Smooth muscle cell (in vitro differentiated cells): ENCODE measurements around a stretch of chr10.

DNA sequence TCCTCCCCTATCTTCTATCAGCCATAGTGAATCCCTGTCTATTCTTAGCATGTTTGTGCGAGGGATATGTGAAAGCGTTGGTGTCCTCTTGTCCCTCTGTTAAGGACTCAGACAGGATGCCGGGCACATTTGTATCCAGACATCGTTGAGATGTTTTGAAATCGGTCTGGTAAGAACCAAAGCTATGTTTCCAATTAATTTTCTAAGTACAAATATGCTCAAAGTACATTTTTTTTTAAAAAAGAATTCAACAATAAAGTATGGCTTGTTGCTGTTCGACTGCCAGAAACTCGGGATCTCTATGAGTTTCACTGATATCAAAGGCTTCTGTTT is 754.1 kb downstream of the LRMDA start:
- RAMPAGE, long total RNA, result no peak

GRCh38 chr10:76324315-76324712 is 892.9 kb downstream of the LRMDA start:
- RAMPAGE, long total RNA, result no peak

DNA sequence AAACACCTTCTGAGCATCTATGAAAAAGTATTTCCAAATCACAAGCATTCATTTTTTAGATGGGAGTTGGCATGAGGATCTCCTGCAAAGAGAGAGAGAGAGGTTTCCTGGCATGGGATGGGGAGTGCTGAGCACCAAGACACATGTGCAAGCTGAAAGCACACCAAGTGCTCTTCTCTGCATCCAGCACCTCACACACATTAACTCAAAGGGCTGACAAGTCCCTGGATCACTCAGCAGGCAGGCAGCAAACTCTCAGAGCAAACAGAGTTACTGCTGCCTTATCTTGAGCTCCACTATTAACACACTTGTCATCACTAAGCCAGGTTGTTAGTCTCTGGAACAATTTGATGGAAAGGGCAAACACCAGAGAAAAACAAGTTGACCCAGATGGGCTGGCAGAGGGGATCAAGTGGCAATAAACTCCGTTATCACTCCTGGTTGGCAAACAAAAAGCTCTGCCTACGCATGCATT is 350.0 kb downstream of the KCNMA1 start:
- RAMPAGE, long total RNA, result no peak

DNA sequence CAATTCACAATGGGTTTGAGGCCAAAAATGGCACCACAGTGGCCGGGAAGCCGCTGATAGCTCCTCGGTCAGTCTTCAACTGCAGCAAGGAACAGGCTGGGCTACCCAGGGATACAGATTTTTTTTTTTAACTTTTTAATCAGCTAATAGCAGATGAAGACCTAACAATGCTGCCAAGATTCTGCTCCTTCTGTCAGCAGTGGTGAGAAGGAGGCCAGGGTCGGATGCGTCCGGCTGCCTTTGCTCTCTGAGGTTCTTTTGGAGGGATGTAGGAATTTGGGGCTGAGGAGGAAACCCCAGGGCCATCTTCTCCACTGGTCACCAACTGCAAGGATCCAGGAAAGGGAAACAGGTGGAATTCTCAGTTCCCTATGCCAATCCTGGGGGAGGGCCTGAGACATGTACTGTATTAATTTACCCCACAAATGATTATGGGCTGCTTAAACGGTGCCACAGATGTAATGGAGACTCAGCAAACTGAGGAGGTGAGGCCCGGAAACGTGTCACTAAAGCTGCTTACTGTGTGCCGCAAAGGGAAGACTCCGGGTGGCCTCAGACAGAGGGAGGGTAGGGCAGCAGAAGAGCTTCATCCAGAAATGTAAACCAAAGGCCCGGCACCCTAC is 167.7 kb downstream of the KCNMA1 start:
- RAMPAGE, long total RNA, result no peak

DNA sequence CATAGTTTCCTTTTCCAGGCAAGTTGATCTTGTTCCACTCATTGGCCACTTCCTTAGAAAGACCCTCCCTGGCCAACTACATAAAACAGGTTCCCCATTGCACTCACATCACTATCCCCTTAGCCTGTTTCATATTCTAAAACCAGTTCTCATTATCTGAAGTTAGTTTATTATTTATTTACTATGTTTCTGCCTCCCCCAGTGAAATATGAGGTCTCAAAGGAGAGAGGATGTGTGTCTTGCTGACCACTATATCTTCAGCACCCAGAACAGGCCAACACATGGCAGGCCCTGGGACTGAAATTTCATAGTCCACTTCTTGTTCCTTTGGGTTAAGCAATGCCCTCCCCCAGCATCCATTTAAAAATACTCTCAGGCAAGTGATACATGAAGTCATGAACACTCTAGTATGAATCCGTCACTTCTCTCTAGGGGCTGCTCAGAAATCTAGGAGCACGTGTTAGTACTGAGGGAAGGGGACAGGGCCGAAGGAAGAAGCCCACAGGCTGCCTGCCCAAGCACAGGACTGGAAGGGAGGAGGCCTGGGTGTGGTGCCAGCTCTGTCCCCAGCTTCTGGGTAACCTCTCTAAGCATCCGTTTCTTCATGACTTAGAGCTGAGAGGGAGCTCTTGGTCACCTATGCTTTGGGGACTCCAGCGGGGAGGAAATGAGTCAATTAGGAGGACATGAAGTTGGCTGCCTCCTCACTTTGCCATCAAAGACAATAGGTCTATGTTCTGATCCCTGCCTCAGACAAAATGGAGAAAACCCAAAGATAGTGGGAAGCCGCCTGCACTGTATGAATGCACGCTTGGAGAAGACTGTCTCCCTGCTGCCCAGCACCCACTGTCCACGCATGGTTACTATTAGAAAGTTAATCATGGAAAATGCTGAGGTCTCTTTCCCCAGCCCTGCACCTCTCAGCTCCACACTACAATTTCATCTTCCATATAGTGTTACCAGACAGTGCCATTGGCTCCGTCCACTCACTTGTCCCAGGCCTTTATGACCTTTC is 119.2 kb downstream of the KCNMA1 start:
- RAMPAGE, long total RNA, result no peak

DNA sequence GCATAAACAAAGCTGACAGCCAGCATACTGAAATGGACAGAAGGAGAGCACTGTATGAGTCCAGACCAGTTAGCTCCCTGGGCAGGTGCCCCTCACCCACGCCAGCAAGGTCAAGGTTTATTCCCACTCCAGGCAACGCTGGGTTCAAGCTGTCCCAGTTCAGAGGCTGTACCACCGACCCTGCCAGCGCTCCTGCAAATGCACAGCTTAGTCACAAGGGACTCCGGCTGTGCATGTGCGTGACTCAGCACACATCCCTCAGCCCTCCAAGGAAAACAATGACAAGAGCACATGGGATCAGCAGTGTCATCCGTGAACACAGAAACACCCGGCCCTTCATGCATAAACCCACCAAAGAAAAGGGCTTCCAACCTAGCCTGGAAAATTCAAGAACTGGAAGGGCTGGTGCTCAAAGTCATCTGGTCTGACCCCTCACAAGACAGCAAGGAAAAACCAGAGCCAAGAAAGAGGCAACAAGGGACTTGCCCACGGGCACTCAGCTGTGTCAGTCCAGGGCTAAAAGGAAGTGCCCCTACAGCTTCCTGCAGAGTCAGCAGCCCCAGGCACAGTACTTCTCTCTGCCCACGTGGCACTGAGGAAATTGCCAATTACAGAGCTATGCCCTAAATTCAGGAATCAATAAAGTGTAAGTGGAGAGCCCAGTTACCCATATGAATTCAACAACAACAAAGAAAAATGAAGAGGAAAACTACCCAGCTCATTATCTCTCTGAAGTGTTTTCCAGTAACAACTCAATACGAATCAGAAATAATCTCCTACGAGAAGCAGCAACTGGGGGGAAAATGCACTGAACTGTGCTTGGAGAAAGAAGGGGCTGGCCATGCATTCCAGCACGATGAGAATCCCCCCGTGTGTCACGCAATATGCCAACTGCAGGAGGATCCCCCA is 106.0 kb downstream of the KCNMA1 start:
- RAMPAGE, long total RNA, result no peak

- RAMPAGE, long total RNA, result no peak
These were observed 84.0 kb downstream of the KCNMA1 start for GRCh38 chr10:77553636-77553949.

- RAMPAGE, long total RNA, result no peak
These were observed 82.6 kb downstream of the KCNMA1 start for GRCh38 chr10:77554881-77555522.

DNA sequence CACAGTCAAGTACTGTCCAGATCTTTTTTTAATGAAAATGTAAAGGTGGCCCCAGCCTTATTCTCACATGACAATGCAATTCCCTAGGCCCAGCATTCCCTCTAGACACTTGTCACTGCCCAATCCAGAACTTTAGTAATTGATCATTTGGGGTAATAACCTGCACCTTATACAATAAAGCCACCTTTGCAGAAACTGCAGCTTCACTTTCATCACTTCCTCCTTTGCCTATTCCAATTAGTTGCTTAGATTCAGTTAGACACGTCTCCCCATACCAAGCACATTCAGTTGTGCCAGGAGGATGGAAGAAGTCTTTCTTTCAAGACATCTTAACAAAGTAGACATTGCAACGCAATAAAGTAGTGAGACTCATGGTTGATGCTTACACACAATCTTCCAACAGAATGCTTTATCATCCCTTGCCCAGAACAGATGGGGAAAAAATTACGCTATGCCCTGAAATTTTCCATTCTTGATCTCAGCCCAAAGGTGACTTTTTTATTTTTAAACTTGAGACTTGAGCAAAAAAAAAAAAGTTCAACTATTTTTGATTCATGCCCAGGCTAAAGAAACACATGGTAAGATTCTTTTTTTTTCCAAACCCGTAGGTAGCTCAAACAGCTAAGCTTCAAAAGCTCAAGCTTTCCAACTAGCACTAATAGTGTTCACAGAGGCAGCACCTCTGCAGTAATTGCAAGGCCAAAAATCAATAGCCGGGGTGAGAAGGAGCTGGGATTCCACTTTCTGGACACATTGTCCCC is 74.9 kb downstream of the KCNMA1 start:
- RAMPAGE, long total RNA, result no peak

GRCh38 chr10:77599526-77600093 is 38.0 kb downstream of the KCNMA1 start:
- RAMPAGE, long total RNA, result no peak

- RAMPAGE, long total RNA, result no peak
These were observed 24.3 kb downstream of the KCNMA1 start for GRCh38 chr10:77613073-77613962.

DNA sequence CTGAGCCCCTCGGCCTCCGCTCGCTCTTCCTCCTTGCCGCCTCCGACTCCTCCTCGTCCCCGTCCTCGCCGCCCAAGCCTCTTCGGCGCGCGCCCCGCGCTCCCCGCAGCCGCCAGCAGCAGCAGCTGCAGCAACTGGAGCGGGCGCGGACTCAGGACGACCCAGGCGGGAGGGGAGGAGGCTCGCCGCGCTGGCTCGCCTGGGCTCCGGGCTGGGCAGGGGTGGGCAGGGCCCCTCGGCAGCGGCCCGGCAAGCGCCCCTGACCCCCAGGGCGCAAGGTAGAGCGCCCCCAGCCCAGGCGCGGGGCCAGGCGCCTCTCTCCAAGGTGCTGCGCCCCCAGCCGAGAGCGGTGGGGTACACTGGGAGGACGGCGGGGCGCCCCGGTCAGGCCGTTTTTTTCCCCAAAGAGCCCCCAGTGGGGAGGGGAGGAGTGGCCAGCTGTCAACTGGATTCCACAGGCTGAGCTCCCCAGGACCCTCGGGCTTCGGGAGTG is 784 bp upstream of the KCNMA1 start:
- RAMPAGE, long total RNA, result no peak

GRCh38 chr10:77713963-77714539 is 76.4 kb upstream of the KCNMA1 start:
- RAMPAGE, long total RNA, result no peak

DNA sequence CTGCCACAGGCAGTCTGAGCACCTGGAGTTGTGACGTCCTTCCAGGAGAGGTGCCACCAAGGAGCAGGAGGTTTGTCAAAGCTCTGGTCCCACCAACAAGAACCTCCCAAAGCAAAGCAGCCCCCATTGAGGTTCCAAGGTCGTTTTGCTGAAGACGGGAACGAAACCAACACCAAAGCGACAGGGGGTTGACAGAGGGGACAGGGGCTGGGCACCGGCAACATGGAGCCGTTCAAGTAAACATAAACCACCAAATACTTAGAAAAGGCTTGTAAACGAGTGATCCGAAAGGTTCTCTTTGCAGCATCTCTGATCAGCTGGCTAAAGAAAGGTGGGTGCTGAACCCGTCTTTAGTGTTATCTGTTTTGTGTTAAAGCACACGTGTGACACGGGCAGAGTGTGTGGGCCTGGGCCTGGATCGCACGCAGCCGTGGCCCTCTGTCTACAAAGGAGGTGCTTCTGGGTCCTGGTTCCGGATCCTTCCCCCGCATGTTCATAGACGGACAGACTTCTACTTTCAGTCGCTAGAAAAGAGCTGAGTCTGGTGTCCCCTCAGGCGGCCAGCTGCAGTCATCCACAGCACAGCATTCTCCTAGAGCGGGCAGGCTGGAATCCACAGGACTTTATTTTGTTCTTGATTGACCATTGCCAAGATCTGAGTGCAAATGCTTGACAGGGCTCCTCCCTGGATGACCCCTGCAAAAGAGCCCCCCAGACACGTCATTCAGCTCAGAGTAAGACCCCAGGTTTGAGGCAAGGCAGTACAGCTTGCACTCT is 134.5 kb downstream of the DLG5 start:
- RAMPAGE, long total RNA, result no peak

GRCh38 chr10:77841668-77842582 is 84.6 kb downstream of the DLG5 start:
- RAMPAGE, long total RNA, result no peak

DNA sequence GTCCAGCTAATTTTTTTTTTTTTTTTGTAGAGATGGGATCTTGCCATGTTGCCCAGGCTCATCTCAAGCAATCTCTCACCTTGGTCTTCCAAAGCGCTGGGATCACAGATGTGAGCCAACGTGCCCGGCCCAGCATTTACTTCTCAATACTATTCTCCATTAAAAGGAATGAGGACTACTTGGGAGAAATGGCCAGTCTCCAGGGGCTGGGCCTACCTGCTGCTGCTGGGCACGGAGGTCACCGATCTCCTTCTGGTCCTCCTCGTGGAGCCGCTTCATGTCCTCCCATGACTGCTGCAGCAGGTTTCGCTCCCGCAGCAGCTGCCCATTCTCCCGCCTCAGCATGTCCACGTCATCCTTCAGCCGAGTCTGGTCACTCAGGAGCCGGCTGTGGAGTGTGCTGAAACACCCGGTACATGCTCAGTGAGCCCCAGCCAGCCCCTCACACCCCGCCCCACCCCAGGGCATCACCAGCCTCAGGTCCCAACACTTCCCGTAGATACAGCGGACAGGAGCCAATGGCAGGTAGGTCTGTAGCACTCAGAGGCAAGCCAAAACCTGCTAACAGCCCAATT is 73.3 kb downstream of the DLG5 start:
- RAMPAGE, long total RNA, result no peak

DNA sequence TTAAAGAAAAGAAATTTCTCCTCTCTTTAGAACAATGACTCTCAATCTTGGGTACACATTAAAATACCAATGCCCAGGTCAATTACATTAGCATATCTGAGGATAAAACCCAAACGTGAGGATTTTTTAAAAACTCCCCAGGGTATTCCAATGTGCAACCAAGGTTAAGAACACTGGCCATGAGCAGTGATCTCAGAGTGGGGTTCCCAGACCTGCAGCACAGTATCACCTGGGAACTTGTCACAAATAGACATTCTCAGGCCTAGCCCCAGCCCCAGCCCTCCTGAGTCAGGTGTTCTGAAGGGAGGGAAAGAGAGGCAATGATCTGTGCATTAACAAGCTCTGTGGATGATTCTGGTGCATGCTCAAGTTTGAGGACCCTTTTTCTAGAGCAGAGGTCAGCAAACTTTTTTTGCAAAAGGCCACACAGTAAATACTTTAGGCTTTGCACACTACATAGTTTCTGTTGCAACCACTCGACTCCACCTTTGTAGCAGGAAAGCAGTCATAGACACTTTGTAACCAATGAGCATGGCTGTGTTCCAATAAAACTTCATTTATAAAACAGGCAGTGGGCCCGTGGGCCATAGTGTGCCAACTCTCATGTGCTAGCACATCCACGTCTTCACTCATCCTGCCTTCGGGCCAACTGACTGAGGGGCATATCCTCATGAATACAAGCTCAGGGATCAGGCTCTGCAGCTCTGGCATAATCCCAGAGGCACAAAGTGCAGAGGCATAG is 71.4 kb downstream of the DLG5 start:
- RAMPAGE, long total RNA, result no peak

GRCh38 chr10:77898472-77898989 is 28.0 kb downstream of the DLG5 start:
- RAMPAGE, long total RNA, result no peak

DNA sequence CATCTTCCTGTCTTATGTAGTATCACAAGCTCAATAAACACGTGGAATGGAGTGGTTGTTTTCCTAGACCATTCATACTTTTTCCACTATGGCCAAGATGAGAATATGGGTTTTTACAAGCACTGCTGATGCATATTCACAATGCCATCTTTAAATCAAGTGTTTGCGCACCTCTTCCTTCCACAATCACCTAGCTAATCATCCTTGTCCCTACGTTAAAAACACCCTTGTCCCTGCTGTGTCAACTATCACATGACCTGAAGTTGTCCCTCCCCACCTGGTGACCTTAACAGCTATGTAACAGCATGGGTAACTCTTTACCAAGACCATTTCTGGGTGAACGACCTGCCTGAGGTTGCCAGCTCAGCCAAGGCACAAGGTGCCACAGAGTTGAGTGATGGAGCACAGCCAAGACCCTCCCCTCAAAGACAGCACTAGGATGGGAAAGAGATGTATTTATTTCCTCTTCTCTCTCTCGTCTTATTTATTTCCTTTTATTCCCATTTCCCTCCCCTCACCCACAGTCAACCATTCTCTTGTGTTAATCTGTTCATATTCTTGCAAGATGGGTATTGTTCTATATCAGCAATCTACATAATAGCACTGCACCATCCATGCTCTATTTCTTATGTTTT is 21.1 kb downstream of the DLG5 start:
- RAMPAGE, long total RNA, result no peak

GRCh38 chr10:77919846-77920185 is 6.7 kb downstream of the DLG5 start:
- RAMPAGE, long total RNA, result no peak